SK-N-DZ (cell line): ENCODE measurements around a stretch of chr17.

DNA sequence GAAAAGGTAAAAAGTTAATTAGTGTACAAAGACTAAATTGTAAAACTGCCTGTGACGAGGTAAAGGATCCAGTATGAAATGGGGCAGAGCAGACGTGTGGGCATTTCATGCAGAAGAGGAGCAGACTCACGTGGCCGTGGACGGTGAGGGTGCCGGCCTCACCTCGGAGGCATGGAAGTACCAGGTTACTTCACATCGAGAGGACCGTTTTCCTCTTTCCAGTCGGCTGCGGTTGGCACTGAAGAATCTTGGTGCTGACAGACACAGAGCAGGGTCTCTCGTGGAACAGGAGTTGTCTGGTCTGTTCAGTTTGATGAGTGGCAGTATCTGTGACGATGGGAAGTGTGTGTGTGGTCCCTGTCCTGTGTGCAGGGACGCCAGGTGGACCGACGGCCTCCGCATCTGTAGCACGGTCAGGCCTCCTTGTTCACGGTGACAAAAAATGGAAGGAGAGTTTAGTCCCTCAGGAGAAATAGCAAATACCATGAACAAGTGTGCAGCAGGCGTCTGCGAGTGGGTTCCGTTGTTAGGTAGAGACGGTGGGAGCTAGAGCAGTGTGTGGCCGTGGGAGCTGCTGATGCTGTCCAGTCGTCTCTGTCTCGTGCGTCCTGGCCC is 79.7 kb upstream of the ZNF750 start:
RAMPAGE:
- cytosol, long total RNA, result no peak
- nucleus, long total RNA, result no peak

DNA sequence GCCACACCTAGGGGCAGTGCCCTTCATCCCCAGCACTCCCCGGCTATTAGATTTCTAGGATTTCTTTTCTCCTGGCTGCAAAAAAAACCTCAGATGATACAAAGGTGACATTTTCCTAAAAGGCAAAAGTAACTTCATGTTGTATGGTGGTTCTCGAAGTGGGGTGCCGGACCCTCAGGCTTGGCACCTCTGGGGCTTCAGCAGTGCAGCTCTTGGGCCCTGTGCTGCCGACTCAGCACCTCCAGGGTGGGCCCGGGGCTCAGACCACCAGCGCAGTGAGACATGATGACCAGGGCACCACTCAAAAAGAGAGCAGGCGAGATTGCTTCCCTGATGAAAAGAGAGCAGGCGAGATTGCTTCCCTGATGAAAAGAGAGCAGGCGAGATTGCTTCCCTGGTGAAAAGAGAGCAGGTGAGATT is 98.6 kb upstream of the ZNF750 start:
RAMPAGE:
- cytosol, long total RNA, result no peak
- nucleus, long total RNA, result no peak

RAMPAGE:
- cytosol, long total RNA, result no peak
- nucleus, long total RNA, result no peak
Measured at GRCh38 chr17:82960886-82961390, 90.6 kb downstream of the B3GNTL1 start.

DNA sequence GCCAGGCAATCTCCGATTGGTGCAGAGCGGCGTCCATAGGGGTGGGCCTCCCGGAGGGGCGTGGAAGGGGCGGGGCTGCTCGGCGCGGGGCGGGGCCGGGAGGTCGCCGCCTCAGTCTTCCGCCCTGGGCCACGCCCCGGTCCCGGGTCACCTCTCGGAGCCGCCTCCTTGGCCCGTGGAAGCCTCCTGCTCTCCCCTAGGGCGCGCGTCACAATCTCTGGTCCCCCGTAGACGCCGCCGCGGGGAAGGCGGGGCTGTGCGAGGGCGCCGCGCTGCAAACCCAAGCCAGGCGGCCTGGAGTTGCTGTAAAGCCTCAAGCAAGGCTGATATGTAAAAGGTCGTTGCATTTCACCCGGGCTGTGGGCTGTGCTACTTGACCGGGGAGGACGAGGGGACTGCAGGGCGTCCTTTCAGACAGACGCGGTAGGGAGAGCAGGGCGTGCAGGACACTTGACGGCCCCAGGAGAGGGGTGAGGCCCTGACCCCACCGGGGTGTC is 330 bp upstream of the B3GNTL1 start:
RAMPAGE:
- cytosol, long total RNA, result no peak
- nucleus, long total RNA, result no peak

GRCh38 chr17:83056498-83057047 is 5.0 kb upstream of the B3GNTL1 start:
RAMPAGE:
- cytosol, long total RNA, result no peak
- nucleus, long total RNA, result no peak

GRCh38 chr17:83079794-83080303 is 440 bp downstream of the METRNL start:
RAMPAGE:
- cytosol, long total RNA, result no peak
- nucleus, long total RNA, result no peak

DNA sequence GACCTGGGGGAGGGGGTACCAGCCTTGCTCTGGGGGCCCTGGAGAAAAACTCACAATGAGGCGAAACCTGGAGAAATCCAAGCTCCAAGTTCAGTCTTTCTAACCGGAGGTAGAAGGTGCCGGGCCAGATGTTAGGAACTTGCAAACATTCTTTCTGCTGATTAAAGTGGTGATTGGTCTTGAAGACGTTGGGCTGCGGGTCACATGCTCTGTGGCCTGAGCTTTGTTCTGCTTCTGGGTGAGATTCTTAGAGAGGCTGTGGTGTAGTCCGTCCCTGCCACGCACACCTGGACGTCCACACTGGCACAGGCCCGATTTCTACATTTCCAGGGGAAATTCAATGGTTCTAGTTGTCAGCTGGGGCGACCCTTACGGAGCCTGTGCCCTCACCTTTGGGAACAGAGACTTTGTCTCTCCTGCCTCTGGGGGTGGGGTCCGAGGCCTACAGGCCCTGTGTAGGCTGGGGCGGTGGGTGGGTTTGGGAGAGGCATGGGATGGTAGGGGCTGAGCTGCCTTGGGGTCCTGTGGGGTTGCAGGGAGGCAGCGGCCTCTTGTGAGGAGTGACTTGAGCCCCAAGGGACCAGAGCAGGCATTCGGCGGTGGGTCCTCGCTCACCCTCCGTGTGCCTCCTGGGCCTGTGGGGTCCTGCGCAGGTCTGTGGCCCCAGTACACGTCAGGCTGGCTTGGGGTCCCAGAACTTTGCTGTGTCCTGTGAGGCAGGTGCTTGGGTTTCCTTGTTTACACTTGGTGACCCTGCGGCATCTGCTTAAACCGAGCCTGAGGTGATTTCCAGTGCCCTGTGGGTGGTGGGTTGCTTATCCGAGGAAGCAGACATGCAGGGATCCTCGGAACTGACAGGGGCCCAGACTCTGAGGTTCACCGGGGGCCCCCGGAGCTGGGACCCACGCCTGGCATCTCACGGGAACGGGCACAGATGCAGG is 7.4 kb downstream of the METRNL start:
RAMPAGE:
- cytosol, long total RNA, result no peak
- nucleus, long total RNA, result no peak

DNA sequence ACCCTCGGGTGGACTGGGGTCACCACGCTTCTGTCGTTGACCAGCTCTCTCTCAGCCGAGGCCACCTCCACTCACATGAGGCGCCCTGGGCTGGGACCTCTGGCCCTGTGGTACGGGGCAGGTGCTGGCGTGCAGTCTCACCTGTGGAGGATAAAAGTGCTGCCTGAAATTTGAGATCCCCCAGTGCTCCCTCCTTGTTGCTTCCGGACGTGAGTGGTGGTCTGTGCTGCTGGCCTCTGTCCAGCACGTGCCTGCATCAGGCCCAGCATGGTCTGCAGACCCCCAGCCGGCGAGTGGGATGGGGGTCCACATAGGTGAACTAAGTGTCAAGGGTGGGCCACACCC is 11.2 kb downstream of the METRNL start:
RAMPAGE:
- cytosol, long total RNA, result no peak
- nucleus, long total RNA, result no peak

DNA sequence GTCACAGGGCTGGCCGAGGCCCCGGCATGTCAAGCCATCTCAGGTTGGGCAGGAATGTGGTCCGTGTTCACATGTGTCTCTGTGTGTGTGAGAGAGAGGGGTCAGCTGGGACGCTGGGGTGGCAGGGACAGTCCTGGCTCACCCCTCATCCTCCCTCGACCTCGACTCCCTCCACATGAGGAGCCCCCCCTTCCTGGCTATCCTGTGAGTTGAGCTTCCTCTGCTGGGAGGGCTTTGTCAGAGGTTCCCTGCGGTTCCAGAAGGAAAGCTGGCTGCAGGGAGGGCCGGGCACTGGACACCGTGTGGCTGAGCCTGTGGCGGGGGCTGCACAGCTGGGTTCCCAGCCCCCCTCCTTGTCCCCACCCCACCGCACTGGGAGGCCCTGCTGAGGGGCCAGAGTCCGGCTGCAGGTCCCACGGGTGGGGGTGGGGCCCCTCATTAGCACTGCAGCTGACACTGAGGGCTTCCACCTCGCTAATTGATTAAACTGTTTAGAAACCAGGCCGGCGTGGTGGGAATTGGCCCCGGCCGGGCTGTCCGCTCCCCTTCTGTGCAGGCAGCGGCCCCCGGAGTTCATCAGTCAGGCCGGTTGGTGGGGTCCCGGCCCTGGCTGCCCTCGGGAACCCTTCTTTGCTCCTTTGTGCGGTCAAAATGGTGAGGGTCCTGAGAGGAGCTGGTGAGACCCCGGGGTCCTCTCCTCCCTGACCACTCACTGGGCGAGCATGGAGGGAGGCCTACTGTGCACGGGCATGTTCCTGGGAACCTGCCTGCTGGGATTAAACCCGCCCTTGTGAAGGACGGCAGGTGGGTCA is 19.3 kb downstream of the METRNL start:
RAMPAGE:
- cytosol, long total RNA, result no peak
- nucleus, long total RNA, result no peak

RAMPAGE:
- cytosol, long total RNA, result no peak
- nucleus, long total RNA, result no peak
Measured at GRCh38 chr17:83100945-83101592, 21.7 kb downstream of the METRNL start.

RAMPAGE:
- cytosol, long total RNA, result no peak
- nucleus, long total RNA, result no peak
Measured at GRCh38 chr17:83106798-83107164, 27.4 kb downstream of the METRNL start.

GRCh38 chr17:83110773-83111417 is 31.5 kb downstream of the METRNL start:
RAMPAGE:
- cytosol, long total RNA, result no peak
- nucleus, long total RNA, result no peak

RAMPAGE:
- cytosol, long total RNA, result no peak
- nucleus, long total RNA, result no peak
Measured at GRCh38 chr17:83115838-83116080, 36.4 kb downstream of the METRNL start.

DNA sequence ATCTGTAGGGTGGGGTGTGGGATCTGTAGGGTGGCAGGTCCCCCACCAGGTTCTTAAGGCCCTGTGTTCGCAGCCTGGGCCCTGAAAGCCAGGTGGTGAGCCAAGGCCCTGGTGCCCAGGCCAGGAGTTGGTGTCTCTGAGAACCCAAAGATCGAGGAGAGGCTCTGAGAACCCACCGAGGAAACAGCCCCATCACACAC is 48.3 kb downstream of the METRNL start:
RAMPAGE:
- cytosol, long total RNA, result no peak
- nucleus, long total RNA, result no peak

DNA sequence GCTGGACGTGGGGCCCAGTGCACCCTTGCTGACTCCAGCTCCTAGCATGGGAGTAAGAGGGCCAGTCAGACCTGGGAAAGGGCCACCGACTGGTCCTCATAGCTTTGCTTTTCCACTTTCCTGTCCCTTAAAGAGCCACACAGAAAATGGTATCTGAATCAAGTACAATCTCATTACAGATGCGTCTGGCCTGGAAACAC is 69.4 kb downstream of the METRNL start:
RAMPAGE:
- cytosol, long total RNA, result no peak
- nucleus, long total RNA, result no peak

RAMPAGE:
- cytosol, long total RNA, result no peak
- nucleus, long total RNA, result no peak
Measured at GRCh38 chr17:83189641-83190332, 110.4 kb downstream of the METRNL start.

RAMPAGE:
- cytosol, long total RNA, result no peak
- nucleus, long total RNA, result no peak
Measured at GRCh38 chr17:83196876-83197577, 117.6 kb downstream of the METRNL start.